Thoracic aorta (tissue), 1 donor: ENCODE measurements around the genes ALG14 and VCAM1.

DNA sequence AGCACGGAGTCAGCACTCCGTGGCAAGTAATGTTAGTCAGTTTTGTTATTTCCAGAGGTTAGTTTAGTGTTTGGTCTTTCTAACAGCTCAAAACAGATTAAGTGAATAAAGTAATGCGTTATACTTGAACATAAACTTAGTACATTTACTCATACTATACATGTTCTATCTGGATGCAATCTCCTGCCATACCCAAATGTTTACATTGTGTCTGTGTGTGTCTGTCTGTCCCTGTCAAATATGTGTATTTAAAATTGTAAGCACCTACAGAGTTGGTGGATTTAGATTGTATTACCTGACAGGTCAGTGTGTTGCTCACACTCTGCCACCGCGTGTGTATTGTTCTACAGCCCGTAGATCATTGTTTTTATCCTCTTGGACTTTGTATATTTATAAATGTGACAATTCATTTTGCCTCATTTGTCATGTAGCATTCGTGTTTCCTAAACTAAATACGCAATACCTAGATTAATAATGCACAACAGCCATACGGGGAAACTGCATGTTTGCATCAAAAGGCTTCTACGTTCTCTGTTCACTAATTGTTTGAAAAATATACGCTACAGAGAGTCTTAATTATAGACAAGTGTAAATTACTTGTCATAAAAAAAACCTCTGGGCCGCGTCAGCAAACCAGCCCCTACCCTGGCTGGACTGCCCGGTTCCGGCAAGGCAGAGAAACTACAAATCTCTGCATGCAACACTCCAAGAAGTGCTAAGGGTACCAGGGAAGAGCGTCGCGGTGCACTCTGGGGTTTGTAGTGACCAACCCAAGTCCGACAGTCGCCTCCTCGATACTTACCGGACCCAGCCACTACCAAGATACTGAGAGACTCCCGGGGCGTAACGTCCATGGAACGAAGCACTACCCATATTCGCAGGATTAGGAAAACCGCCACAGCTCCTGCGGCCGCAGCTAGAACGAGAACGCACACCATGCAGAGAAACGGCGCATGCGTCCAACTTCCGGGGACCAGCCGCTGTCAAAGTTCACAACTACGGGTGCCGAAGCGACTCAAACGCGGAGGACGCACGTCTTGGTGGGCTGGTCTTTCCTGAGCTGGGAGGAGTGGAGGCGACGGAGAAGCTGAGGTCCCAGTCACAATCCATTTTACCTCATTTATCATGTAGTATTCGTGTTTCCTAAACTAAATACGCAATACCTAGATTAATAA, at the start of gene ALG14:
ALG14 (minus strand) TSS at position 991 of the 1,175 bp plus-strand sequence.
- RAMPAGE, long total RNA: start-site peak on the minus strand centred at position 948 of the sequence, 42 bp wide, 52 reads

DNA sequence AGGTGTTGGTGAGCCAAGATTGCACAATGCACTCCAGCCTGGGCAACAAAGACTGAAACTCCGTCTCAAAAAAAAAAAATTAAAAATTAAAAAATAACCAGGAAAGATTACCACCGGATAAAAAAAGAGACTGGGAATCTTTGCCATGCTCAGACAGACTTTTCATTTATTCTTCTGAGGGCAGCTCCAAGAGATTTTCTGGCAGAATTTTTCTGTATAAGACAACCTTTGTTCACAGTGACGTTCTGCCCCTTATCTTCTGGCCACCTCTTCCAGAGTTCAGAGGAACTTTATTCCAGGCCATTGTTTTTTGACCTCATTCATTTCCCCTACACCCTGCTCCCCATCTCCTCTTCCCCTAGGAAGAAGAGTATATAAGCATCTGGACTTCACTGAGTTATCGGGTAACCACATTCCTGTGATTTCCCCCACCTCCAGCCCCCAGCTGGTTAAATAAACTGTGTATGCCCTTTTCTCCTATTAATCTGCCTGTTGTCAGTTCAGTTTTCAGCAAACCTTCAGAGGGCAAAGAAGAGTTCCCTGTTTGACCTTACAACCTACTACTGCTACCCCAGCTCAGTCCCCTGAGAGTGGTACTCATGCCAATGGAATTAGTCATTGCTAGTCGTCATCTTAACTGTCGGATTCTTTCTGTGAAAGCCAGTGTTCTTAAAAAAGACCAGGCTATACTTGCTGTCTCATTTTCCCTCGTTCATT, 14.2 kb upstream of the ALG14 start:
- RAMPAGE, long total RNA: no peak

GRCh38 chr1:95118074-95118444, 904 bp downstream of the TLCD4 start:
- RAMPAGE, long total RNA: no peak

GRCh38 chr1:95122355-95122772, 5.2 kb downstream of the TLCD4 start:
- RAMPAGE, long total RNA: no peak

- RAMPAGE, long total RNA: no peak
These were observed 37.6 kb downstream of the PTBP2 start for GRCh38 chr1:96758919-96759825.

- RAMPAGE, long total RNA: no peak
These were observed 416.5 kb downstream of the PTBP2 start for GRCh38 chr1:97137887-97138633.

DNA sequence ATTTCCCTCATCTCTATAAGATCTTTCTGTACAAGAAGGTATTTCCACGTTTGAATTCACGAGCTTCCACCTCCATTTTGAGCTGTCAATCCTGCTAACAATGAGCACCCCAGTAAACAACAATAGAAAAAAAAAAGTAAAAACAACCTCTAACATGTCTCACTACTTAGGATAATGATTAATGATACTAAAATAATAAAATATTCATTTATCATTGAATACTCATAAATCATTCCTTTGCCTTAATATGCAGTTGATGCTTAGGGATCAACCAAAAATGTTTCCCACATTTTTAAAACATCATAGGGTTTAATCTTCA, 509.5 kb downstream of the DPYD start:
- RAMPAGE, long total RNA: no peak

DNA sequence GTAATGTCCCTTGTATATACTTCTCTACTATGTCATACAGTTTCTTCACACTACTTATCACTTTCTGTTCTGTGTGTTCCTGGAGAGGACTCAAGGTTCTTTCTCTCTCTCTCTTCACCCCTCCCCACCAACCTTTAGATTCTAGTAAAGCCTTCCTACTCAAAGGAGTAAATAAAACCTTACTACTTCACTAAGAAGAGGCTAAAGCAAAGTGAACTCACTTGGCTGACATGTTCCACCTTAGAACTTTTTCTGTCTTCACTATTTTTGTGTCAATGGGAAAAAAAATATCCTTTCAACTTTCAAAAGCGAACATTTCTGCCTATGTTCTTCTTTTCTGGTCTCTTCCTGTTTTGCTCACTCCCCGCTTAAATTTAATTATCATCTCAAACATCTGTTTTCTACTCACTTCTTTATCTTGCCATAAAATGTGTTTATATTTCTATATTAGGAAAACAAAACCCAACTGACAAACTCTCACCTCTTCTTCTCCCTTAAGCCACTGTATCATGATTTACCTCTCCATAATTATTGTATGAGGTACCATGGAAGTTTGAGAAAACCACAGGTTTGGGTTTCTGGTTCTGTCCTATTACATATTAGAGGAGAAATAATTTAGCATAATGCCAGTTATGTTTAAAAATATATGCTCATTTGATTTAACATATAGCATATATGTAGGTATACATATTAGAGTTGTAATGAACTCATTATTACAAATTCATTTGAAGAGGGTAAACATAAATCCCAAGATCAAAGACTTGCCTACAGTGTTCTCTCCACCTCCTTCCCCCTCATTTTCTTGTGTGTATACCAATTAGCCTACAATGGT, 260.1 kb downstream of the DPYD start:
- RAMPAGE, long total RNA: no peak

DNA sequence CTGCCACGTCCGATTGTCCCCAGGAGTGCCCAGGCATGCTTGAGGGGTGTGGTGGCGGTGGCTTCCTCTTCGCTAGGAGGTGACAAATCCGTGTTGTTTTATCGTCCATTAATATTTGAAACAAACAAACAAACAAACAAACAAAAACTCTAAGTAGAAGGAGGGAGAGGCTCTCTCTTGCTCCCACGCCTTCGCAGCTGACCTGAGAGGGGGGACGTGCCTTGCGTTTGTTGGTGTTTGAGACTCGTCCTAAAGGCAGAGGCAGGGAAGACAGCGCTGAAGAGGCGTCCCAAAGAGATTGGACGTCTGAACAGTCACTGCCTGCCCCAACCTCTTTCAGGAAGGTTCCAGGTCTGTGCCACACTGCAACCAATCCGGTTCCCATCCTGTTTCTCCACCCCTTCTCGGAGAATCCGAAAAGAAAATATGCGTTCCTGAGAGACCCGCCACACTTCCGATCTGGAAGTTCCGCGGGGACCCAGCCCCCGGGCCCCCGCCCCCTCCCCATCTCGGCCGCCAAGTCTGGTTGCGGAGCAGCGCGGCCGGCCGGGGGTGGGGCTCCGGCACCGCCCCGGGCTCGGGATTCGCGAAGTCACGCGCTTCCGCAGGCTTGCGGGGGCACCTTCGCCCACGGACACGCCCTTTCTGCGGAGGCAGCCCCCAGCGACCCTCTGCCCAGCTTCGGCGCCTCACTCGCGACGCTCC, 124.3 kb upstream of the DPYD start:
- RAMPAGE, long total RNA: no peak

DNA sequence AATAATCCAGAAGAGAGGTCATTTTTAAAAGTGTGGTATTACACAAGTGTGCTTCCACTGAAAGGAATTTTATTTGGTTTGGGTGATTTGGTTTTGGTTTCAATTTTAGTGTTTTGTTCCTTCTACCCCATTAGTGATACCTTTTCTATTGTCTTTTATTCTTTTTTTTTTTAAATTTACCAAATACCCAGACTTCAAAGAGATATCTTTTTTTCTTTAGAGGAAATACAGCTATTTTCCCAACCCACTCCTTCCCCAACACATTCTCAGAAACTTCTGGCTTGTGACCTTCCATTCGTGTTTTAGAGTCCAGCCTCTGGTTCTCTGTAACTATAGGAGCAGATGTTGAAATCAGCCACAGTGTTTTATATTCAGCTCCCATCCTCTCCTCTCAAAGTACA, 42.1 kb upstream of the PALMD start:
- RAMPAGE, long total RNA: no peak

DNA sequence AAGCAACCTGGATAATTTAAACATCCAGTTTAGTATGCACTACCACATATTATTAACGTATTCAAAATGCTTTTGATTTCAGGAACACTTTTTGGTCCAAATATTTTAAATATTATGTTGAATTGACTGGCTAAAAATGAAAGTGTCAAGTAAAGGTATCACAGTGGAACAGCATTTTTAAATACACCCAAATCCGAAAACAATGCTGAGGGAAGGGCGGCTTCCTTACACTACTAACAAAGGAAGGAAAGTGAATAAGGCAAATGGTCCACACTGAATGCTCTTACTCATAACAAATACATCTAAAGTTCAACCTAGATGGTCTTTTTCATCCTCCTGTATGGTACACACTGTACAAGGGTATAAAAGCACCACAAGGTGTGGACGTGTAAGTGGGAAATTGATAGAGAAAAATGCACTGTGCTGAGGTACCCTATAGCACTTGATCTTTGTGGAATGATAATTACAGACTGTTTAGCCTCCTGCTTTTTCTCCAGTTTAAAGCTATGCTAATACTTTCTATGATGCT, 7.1 kb upstream of the PALMD start:
- RAMPAGE, long total RNA: no peak

DNA sequence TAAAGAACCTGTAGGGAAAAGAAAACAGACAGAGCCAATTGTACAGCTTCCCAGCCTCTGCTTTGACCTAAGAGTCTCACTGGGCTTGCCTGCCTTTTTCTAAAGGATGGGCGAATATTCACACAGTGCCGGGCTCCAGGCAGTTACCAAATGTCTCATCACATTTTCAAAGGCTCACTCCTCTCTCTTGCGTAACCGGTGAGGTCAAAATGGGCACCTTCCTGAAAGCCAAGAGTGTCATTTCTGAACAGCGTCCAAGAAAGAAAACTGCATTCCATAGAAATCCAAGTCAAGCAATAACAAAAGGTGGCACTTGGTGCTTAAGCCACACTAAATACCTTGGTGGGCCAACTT, 728 bp upstream of the PALMD start:
- RAMPAGE, long total RNA: no peak

- RAMPAGE, long total RNA: no peak
These were observed 8.7 kb downstream of the AGL start for GRCh38 chr1:99858832-99859267.

DNA sequence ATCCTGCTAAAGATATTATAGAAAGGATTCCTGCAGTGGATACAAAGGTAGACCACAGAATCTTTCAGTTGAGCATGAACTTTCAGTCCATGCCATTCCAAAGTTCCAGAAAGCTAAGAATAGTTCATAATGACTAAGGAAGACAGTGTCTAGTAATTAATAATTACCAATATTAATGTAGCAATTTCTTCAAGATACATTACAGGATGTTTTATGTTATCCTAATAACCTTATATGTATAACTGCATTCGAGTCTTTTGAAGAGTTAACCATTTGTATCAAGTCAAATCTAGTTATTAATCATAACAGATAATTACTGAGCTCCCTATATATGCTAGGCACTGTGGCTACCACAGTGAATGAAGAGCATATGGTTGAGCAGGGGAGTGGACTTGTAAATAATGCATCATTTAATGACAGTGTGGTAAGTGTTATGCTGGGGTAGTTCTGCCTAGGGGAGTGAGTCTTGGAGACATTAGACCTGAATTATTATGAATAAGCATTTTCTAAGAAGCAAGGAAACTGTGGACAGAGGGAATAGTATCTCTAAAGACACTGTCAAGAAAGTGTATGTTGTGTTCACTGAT, 17.5 kb upstream of the MFSD14A start:
- RAMPAGE, long total RNA: no peak

DNA sequence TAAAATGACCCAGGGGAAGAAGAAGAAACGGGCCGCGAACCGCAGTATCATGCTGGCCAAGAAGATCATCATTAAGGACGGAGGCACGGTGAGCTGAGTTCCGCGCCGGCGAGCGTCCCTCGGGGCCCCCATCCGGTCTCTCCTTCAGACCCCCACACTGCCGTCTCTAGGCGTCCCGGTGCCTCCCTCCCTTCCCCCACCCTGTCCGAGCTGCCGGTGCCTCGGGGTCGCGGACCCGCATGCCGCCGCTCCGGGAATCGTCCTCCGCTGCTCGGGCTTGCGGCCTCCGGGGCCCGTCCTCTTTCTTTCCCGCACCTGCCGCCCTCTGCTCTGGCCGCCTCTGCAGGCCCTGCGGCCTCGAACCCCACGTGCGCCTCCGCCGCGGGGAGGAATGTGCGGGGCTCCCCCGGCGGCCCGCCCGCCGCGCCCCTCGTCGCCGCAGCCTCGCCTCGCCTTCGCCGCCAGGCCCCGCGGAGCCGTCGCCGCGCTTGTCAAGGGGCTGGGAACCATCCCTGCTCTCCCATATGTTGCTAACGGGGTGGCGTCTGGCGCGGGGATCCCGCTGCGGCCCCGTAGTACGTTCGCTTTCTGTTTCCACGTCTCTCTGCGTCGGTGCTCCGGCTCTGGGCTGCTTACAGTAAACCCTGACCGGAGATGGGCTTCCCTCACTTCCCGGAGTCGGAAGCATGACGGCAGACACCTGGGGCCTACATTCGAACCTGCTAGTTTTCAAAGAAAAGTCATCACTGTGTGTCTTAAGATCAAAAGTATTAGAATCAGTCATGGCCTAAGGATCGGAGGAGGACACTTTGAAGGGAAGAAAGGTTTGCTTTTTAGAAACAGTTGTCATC, 559 bp downstream of the MFSD14A start:
- RAMPAGE, long total RNA: no peak

- RAMPAGE, long total RNA: no peak
These were observed 8.6 kb upstream of the LRRC39 start for GRCh38 chr1:100186784-100186983.

DNA sequence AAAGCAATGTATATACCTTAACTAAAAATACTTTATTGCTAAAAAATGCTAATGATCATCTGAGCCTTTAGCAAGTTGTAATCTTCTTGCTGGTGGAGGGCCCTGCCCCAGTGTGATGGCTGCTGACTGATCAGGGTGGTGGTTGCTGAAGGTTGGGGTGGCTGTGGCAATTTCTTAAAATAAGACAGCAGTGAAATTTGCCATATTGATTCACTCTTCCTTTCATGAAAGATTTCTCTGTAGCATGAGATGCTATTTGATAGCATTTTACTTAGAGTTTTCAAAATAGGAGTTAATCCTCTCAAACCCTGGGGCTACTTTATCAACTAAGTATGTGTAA, 19.8 kb downstream of the CDC14A start:
- RAMPAGE, long total RNA: no peak

- RAMPAGE, long total RNA: no peak
These were observed 74.2 kb upstream of the GPR88 start for GRCh38 chr1:100463805-100464054.

DNA sequence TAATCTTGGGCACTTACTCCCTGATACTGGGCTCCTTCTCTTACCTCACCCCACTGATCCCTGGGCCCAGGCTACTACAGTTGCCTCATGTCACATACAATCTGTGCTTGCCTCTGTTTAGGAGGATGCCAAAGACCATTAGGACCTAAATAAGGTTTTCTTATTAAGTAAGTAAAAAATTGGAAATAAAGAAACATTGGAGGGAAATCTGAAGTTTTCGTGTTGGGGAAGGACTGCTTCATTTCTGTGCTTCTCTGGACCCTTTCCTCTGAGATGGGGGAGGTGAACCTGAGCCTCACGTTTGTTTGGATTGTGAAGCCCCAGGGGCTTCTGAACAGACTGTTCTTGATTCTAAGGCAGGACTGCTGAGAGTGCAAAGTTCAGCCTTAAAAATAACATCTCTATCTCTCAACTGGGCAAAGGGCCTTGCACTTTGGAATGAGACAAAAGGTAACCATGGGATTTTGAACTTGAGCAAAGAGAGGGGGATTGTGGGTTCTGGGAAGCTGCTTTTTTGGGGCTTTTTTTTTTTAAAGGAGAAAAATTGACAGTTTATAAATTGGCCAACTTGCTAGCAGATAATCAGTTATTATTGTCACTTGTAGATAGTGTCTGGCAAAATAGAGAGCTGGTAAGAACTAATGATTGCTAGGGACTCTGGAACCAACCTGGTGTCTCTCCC, 45.0 kb downstream of the GPR88 start:
- RAMPAGE, long total RNA: no peak

DNA sequence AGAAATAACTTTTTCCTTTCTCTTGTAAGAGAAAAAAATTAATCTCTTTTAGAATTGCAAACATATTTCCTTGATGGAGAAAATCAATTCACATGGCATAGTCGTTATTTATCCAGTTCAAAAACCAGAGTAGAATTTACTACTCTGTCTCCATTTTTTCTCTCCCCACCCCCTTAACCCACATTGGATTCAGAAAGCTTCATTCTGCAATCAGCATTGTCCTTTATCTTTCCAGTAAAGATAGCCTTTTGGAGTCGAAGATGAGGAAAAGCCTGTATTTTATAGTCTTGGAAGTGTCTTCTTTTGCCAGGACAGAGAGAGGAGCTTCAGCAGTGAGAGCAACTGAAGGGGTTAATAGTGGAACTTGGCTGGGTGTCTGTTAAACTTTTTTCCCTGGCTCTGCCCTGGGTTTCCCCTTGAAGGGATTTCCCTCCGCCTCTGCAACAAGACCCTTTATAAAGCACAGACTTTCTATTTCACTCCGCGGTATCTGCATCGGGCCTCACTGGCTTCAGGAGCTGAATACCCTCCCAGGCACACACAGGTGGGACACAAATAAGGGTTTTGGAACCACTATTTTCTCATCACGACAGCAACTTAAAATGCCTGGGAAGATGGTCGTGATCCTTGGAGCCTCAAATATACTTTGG, at the start of gene VCAM1:
VCAM1 (plus strand) TSS at position 484 of the 650 bp plus-strand sequence.
- RAMPAGE, long total RNA: start-site peak on the plus strand centred at position 486 of the sequence, 7 bp wide, 349 reads